ENCODE measurements around a stretch of chr3.

GRCh38 chr3:150725470-150726041, 21.8 kb upstream of the ERICH6 start:
- RRBS: no CpG with 5 or more reads among the region's 10 CpGs

- RRBS: no CpG with 5 or more reads among the region's 1 CpG
These were observed 25.1 kb upstream of the ERICH6 start for GRCh38 chr3:150728923-150729127.

- RRBS: no CpG with 5 or more reads among the region's 8 CpGs
These were observed 22.9 kb downstream of the SIAH2 start for GRCh38 chr3:150739784-150740702.

DNA sequence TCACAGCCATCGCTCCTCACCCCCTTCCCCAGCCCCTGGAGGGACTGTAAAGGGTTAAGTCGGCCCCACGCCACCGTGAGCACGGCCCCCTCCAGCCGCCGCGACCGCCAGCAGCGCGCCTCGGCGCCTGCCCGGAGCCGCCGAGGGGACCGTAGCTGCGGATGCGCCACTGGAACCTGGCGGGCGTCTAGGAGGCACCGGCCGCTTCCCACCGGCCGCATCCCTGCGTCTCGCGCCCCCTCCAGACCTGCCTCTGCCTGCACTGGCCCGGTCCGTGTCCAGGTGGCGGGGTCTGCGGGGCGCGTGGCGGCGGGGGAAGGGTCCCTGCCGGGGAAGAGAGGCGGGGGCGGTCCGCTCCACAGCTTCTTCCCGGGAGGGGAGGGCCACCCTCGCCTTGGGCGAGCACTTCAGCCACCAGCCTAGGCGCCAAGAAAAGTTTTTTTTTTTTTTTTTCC, 608 bp downstream of the MED12L start:
- RRBS: 3% methylated on average over 27 of the region's 44 CpGs

DNA sequence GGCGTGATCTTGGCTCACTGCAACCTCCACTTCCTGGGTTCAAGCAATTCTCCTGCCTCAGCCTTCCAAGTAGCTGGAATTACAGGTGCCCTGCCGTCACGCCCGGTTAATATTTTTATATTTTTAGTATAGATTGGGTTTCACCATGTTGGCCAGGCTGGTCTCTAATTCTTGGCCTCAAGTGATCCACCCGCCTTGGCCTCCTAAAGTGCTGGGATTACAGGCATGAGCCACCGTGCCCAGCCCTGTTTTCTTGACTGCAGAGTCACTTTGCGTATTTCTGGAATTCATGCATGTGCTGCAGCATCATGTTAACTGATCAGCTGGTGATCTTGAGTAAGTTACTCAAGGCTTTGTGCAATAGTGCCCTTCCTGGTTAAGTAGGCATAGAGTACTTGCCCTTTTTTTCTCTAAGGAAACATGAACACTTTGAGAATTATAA, 33.8 kb downstream of the GPR171 start:
- RRBS: no CpG with 5 or more reads among the region's 7 CpGs

GRCh38 chr3:151248743-151249550, 29.4 kb downstream of the P2RY14 start:
- RRBS: no CpG with 5 or more reads among the region's 4 CpGs

GRCh38 chr3:151770834-151771398, 37.2 kb downstream of the AADACL2 start:
- RRBS: no CpG with 5 or more reads among the region's 4 CpGs

GRCh38 chr3:151871580-151872188, 1.8 kb upstream of the SUCNR1 start:
- RRBS: no CpG with 5 or more reads among the region's 6 CpGs

GRCh38 chr3:152240972-152241628, 27.6 kb upstream of the MBNL1 start:
- RRBS: no CpG with 5 or more reads among the region's 1 CpG

- RRBS: no CpG with 5 or more reads among the region's 18 CpGs
These were observed 665 bp downstream of the MBNL1 start for GRCh38 chr3:152269416-152269771.

DNA sequence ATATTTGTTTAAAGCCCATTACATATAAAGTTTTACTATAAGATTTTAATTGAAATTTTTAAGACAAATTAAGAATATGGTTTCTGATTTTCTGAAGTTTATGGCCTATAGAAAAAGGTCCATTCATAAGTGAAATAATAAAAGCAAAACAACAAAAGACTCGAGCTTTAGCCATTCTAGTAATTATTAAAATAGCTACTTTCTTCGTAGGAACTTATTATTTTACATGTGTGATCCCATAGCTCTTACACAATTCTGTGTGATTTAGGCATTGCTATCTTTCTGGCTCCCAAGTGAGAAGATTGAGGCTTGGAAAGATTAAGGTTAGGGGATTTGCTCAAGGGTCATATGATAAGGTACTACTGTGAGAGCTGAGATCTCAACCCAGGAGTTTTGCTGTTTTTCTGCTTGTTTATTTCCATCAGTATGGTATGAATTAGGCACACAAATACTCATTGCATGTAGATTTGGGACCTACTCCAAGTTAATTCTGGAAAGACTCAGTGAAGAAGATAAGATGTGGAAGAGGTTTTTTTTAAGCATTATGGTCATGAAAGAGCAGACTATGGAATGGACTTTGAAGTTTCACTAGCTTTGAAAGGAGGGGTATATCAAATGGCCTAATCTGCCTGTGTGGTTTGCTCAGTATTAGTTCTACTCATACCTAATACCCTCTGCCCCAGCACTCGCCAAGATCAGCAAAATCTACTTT, 12.3 kb downstream of the MBNL1 start:
- RRBS: no CpG with 5 or more reads among the region's 3 CpGs

GRCh38 chr3:152317601-152318405, 49.1 kb downstream of the MBNL1 start:
- RRBS: no CpG with 5 or more reads among the region's 9 CpGs

- RRBS: no CpG with 5 or more reads among the region's 7 CpGs
These were observed 78.4 kb downstream of the MBNL1 start for GRCh38 chr3:152346726-152347996.

GRCh38 chr3:152376610-152377314, 108.0 kb downstream of the MBNL1 start:
- RRBS: no CpG with 5 or more reads among the region's 8 CpGs

DNA sequence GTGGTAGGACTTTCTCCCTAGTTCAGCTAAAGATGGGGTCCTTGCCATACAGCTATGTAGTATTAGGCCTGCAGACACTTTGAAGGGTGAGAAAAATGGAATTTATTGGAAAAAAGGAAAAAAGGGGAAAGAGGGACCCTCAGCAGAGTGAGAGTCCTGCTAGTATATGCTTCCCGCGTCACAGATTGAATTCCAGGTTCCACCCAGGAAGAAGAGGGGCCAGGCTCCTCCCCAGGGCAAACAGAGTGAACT, 176.1 kb upstream of the P2RY1 start:
- RRBS: no CpG with 5 or more reads among the region's 2 CpGs

GRCh38 chr3:152736850-152737447, 98.0 kb upstream of the P2RY1 start:
- RRBS: no CpG with 5 or more reads among the region's 3 CpGs

DNA sequence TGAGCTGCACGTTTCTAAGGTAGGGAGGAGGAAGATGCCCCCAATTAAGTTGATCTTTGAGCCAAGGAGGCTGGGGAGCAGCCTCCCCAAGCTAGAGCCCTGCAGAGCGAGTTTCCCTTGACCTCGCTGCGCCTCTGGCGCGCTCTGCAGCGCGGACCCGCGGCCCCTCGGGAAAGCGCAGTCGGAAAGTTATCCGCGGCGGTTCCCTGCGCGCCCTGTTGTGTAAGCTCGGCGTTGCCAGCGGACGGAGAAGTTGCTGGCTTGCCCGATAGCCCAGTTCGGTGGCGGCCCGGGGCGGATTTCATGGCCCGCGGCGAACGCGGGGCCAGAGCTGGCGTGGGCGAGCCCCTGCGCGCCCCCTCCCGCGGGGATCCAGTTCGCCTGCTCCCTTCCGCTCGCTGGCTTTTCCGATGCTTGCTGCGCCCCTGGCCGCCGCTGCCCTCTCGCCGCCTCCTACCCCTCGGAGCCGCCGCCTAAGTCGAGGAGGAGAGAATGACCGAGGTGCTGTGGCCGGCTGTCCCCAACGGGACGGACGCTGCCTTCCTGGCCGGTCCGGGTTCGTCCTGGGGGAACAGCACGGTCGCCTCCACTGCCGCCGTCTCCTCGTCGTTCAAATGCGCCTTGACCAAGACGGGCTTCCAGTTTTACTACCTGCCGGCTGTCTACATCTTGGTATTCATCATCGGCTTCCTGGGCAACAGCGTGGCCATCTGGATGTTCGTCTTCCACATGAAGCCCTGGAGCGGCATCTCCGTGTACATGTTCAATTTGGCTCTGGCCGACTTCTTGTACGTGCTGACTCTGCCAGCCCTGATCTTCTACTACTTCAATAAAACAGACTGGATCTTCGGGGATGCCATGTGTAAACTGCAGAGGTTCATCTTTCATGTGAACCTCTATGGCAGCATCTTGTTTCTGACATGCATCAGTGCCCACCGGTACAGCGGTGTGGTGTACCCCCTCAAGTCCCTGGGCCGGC, 649 bp downstream of the P2RY1 start:
- RRBS: 31% methylated on average over 10 of the region's 79 CpGs

DNA sequence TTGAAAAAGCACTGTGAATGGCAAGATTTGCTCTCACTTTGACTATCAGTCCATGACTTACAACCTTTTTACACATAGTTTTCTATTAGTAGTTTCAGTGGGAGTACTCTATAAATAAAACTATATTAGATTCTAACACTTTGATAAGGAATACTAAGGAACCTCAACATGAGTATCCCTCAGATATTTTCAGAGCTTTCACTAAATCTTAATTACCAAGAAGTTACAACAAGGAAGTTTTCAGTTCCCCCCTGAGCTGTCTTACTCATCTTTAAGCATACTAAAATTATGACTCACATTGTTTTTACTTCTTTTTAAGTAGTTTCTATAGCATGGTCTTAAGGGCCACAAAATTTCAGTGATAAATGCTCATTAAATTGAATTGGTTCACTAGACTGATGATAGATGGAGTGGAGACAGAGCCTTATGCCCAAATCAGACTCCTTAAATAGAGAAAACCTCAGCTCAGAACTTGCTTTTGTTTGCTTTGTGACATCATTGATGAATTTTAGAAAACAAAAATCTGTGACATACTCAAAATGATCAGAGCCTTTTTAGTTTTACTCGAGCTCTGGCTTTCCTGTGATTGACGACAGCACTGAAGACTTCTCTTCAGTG, 31.5 kb upstream of the RAP2B start:
- RRBS: no CpG with 5 or more reads among the region's 2 CpGs

DNA sequence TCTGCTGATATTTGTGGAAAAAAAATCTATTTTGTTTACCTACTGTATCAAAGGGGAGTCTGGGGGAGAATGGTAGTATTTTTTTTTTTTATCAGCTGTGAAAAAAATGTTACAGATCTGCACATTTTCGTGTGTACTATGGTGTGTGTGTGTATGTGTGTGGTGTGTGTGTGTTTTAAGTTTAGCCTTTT, 1.9 kb downstream of the RAP2B start:
- RRBS: no CpG with 5 or more reads among the region's 1 CpG

Measured in SK-N-MC (cell line).